ENCODE measurements around the genes GRID2IP and COL28A1.

DNA sequence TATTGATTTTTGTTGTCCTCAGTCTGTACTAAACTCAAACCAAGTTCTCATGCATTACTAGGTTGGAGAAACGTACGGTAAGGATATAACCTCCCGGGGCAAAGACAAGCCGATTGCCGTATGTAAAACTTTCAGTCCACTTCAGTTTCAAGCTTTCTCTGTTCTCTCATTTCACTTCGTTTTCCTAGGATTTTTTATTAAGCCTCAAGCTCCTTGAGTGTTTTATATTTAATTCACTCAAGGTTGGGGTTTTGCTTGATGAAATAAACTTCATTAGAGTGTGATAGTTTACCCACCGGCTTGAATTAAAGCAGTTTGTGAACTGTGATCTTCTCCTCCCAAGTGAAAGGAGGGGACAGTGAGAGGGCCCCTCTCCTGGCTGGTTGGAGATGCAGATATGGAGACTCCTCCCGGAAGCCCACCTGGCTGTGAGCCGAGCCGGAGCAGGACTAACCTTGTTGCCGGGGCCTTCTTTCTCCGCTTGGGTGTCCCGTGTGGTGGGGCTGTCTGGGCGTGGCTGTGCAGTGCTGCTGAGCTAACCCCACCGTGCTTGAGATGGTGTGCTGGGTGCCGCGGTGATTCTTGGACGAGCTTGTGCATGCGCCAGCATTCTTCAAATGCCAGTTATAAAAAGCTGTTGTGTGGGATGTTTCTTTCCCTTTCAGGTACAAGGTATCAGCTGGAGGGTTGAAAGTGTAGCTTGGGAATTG, 24.4 kb downstream of the RAC1 start:
- PRO-cap = no peak
- RRBS = no CpG with 5 or more reads among the region's 19 CpGs

DNA sequence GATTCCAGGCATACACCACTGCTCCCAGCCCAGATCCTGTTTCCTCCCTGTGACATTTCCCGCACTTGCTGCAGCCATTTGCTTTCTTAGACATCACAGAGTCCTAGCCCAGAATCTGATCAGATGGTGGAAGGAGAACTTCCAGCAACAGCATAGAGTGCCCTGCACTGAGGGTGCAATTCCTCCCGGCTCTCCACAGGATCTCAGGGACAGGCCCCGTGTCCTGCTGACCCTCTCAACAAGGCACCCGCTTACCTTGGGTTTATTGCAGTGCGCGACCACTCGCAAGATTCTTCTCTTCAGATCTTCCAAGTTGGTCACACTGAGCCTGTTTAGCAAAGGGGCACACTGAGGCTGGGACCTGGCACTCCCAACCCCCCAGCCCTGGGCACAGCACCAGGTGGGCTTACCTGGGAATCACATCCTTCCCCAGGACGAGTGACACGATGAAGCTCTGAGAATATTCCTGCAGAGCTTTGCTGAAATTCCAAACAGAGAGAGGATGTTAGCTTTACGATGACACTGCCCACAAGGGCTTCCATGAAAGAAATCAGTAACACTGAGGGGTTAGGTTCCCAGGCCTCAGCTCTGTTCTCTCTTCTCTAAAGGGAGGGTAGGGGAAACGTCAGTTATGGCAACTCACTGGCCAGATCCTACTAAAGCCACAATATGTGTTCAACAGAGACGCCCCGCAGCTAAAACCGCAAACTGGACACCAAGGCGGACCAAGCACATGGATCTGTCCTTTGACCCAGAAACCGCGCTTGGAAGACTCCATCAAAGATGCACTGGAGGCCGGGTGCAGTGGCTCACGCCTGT, 35.0 kb downstream of the DAGLB start:
- PRO-cap = no peak
- RRBS = no CpG with 5 or more reads among the region's 19 CpGs

DNA sequence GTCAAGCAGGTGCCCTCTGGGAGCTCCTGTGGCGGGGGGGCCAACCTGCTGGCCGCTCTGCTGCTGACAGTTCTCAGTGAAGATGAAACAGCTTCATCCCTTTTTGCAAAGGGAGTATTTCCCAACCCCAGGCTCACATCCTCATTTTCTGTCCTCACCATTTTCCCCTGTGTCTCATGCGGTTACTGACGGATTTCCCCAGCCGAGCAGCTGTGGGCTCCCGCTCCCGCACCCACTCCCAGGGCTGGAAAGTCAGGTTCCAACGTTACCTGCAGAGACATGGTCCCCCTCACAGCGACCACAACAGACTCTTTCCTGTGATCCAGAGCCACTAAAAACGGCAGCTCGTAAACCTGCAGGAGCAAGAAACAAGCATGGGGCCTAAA, 23.3 kb downstream of the DAGLB start:
- PRO-cap = no peak
- RRBS = no CpG with 5 or more reads among the region's 11 CpGs

DNA sequence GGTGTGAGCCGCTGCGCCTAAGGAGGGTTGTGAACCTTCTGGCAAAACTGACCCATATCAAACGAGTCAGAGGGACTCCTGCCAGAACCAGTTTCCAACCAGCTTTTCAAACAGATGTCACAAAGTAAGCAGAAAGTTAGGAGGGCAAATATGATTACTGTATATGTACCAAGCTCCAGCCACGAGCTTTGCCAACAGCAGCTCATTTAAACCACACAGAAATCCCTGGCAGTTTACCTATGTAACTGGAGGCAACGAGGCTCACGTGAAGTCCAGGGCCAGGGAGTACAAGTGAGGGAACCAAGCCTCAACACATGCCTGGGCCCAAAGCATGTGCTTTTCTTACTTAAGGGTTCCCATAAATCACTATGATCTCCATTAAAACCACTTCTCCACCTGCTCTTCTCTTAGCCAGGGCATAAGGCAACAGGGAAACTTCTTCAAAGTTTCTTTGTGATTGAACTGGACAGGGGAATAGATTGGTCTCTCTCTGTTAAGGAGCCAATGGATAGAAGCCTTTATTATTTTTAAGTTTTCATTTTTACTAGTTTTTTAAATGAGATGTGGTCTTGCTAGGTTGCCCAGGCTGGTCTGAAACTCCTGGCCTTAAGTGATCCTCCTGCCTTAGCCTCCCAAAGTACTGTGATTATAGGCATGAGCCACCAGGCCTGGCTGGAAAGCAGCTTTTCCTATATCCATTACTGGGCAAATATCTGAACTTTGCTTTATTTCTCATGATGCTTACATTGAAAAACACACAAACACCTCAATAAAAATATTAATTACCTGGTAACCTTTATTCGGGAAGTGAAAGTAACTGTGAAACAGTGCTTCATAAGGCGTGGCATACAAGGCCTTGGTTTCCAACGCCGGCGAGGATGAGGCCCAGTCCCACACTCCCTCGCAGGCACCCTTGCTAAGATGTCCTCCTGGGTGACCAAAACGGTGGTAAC, 12.8 kb upstream of the DAGLB start:
- PRO-cap = no peak
- RRBS = no CpG with 5 or more reads among the region's 13 CpGs

GRCh38 chr7:6461264-6461750, 13.6 kb upstream of the DAGLB start:
- PRO-cap = no peak
- RRBS = no CpG with 5 or more reads among the region's 6 CpGs

- PRO-cap = no peak
- RRBS = 85% methylated on average over 5 of the region's 24 CpGs
Measured at GRCh38 chr7:6551180-6551565, at the start of gene GRID2IP. Gene GRID2IP, minus strand, starts transcription at chr7:6551461.

- PRO-cap = no peak
- RRBS = 77% methylated on average over 7 of the region's 32 CpGs
Measured at GRCh38 chr7:6642551-6643643, 5.8 kb downstream of the ZNF316 start.

DNA sequence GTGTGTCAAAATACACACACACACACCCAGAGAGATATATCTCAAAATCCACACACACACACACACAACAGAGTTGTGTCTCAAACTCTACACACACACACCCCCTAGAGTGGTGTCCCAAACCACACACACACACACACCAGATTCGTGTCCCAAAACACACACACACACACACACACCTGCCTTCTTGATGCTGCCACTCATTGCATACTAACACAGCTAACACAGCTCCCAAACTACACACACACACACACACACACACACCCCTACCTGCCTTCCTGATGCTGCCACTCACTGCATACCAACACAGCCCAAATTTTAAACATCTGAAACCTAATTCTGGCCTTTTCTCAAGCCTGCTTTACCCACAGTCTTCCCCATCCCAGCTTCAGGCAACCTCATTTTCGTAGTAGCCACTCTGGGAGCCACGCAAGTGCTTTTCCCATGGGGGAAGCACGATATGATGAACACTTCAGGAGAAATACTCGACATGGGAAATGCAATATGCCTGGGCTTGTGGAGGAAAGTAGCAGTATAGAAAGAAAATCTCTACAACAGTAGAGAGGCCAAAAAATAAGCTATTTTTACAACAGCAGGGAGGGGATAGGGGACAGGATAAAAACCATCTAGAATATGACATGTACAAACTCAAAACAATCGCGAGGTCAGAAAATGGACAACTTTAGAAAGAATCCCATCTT, 3.8 kb downstream of the ZNF12 start:
- PRO-cap = no peak
- RRBS = no CpG with 5 or more reads among the region's 7 CpGs

GRCh38 chr7:6736966-6737769, 16.7 kb upstream of the RSPH10B2 start:
- PRO-cap = no peak
- RRBS = no CpG with 5 or more reads among the region's 21 CpGs

- PRO-cap = no peak
- RRBS = no CpG with 5 or more reads among the region's 16 CpGs
Measured at GRCh38 chr7:6953766-6954373, 127.8 kb upstream of the CCZ1B start.

GRCh38 chr7:7186392-7187063, 4.2 kb downstream of the C1GALT1 start:
- PRO-cap = no peak
- RRBS = no CpG with 5 or more reads among the region's 4 CpGs

DNA sequence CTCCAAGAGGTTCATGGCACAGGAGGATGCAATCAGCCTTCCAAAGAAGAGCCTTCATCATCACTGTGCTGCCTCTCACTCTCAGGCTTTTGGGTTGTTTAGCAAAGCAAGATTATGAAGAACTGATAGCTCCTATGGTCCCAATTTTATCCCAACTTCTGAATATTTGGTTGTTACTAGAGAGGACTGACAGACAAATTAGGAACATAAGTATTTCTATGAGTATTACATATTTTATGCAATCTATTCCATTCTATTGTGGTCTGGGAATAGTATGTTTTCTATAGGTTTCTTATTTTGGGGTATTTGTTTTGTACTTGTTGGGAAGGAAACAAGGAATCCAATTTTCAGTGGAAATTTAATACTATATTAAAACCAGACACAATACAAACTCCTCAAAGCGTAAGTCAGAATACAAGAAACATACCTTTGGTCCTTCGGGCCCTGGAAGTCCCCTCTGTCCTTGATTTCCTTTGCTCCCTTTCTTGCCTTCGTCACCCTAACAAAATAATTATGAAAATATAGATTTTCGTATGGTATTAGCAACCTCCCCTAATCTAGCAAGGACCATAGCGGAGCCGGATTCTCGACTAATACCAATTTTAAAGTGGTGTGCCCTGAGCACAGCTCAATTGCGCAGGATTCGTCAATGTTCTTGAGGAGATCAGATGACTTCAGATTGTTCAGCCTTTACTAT, 95.2 kb downstream of the COL28A1 start:
- PRO-cap = no peak
- RRBS = no CpG with 5 or more reads among the region's 9 CpGs

DNA sequence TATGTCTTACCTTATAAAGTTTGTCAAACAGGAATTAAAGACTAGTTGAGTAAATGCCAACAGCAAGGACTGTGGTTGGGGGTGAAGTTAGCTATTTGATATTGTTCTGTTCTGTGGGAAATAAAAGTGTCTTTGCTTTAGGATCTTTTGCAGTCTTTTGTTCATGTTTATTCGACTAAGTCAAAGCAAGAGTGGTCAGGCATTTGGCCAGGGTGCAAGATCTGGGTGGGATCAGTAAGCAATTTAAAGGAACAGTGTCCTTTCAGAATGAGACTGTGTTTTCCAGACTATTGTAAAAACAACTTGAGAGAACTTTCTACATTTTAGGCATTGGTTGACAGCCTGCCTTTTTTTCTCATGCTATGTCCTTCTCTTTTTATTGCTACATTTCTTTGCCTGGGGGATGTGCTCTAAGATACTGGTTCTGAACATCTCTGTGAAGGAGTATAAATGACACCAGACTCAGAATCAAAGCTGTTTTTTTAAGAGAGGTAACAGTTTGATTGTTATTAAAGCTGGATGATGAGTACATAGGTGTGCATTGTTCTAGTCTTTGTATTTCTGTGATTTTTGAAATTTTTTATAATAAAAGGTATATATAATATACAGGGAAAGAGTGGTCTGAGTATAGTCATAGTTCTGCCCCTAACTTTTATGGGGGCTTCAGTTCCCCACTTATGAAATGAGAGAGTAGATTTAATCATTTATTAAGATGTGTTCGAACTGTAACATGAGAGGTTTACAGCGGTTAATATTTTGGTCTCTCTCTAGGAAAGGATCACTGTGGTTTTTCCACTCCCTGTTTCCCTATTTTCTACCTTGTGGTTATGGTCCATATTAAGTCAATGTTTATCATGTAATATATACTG, at the start of gene COL28A1:
TSS of gene COL28A1 (minus strand) at position 134 of the 869 bp plus-strand sequence.
- PRO-cap = no peak
- RRBS = no CpG with 5 or more reads among the region's 3 CpGs

DNA sequence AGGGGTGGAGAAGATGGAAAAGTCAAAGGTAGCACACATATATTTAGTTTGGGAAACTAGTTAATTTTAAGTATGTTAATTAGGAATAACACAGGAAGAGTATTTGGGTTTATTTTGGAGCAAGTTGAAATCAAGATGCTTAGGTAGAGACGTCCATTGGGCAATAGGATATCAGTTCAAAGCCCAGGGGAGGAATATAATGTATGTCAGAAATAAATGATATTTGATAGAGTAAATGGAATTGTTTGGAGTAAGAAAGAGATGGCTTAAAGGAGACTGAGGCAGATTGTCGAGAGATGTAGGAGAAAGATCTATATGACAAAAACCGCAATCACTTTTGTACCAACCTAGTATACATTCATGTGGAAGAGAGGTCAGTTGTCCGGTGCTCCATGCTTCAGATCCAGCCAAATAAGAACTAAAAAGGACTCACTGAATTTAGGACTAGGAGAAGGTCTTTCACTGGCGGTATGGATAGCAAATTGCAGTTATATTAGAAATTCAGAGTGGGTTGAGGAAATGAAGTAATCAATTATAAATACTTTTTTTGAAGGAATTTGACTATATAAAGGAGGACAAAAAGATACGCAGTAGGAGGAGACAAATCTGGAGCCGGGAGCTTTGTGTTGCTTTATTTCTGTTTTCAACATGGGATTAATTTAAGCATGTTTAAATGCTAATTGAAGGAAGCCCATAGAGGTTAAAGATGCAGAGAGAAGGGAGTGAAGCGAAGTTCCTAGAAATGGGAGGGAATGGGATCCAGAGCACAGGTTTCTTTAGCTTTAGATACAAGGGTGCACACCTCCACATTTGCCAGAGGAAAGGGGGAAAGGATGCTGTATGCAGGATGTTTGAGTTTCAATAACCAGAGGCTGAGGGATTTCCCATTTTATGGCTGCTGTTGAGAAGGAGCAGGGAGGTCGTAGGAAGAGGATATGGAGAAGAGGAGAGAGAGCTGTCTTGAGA, 10.5 kb downstream of the MIOS start:
- PRO-cap = no peak
- RRBS = no CpG with 5 or more reads among the region's 9 CpGs

- PRO-cap = no peak
- RRBS = no CpG with 5 or more reads among the region's 4 CpGs
Measured at GRCh38 chr7:7639325-7639804, 1.2 kb upstream of the UMAD1 start.

DNA sequence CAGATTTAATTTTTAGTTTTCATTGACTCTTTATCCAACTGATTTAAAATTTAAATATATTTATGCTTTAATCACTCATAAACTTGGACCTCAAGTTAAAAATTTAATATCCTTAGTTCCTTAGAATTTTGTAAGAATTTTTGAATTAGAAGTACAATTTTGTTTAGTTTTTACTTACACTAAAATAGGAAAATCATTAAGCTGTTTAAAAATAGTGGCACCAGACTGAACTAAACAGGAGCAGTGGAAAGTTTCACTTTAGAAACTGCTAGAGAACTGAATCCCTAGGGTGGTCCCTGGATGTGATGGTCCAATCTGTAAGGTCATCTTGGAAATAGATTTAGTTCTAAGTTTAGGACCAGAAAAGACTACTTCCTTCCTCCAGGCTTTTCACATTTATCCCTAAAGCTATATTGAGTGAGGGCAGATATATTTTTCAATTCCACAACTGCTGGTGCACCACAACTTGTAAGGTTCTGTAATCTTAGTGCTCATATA, 19.1 kb downstream of the RPA3 start:
- PRO-cap = no peak

DNA sequence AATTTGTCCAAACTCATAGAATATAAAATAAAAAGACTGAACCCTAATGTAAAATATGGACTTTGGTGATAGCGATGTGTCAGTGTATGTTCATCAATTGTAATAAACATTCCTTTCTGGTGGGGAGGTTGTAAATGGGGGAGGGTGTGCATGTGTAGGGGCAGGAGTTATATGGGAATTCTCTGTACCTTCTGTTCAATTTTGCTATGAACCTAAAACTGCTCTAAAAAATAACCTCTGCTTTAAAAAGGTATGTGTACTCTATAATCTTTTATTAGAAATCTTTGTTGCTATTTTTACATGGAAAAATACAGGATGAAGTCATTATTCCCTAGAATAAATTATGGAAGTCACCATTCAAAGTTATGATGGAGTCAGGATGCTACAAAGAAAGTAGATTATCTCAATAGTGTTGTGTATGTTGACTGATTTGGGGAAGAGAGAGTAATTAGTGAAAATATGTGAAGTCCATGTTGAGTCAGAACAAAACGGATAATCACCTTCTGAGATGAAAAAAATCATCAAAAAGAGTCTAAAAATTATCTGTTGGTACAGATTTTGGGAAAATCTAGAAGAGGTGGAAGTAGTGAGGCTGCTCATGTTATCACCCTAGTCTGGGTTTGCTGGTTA, 12.6 kb downstream of the RPA3 start:
- PRO-cap = no peak
- RRBS = no CpG with 5 or more reads among the region's 2 CpGs

DNA sequence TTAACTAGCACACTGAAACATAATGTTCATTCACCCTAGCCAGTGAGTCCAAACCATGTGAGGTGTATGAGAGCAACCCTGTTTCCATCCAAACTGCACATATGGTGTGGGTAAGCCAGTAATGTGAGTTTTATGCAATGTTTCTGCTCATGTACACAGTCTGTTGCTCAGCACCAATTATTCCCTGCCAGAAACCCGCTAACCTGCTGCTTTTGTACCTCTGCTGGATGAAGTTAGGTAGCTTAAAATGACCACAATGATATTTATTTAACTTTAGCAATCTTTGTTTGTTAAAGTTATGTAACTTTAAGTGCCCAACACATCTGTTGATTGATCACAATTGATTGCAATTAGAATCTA, 93.7 kb upstream of the RPA3 start:
- PRO-cap = no peak
- RRBS = no CpG with 5 or more reads among the region's 1 CpG

DNA sequence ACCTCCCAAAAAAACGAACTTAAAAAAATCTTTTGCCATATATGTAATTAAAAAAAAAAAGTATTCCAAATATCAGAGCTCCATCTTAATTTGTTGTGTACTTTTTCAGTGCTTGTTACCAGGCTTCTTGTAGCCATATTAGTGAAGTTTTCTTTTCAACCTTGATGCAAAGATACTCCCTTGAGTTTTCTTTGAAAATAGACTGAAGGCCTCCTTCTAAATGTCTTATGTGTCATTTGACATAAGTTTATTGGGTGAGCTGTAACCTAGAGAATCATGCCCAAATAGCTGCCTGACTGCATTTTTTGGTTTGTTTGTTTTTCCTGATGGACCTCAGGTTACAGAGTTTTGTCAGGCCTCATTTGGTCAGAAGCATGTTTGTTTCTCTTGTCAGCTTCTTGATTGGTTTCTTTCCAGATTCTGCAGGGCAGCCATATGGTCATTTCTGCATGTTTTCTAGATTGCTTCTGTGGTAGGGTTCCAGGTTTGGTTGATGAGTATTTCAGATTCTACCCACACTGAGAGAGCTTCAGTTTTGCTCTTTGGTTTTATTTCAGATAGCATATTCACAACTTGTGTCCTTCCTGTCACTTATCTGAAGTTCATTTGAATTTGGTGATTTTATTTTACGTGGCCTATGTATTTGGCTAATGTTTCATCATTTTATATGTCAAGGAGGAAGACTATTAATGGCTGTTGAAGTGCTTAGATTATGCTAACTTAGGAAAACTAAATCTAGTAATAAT, 27.9 kb downstream of the GLCCI1 start:
- PRO-cap = no peak
- RRBS = no CpG with 5 or more reads among the region's 2 CpGs

DNA sequence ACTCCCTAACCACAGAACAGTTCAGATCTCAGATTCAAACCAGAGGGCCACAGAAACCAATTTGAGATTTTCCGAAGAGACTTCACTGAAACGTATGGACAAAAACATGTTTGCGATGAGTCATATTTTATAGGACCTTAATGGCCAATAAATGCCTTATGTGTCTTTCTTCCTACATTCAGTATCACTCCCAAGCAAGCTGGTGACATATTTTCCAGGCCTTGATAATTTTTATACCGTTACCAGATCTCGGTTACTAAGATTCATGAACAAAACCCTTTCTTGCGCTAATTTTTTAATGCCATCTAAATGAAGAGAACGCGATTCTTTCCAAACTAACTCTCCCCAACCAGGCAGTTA, 1.1 kb downstream of the ICA1 start:
- PRO-cap = no peak
- RRBS = no CpG with 5 or more reads among the region's 8 CpGs

Measured in MCF 10A (cell line).